Measurements from ENCODE around the gene MBP.

GRCh38 chr18:76064956-76065329 lies 430.1 kb downstream of the ZNF516 start:
- RAMPAGE, long total RNA, result no peak
- RRBS, result no CpG with 5 or more reads among the region's 6 CpGs

DNA sequence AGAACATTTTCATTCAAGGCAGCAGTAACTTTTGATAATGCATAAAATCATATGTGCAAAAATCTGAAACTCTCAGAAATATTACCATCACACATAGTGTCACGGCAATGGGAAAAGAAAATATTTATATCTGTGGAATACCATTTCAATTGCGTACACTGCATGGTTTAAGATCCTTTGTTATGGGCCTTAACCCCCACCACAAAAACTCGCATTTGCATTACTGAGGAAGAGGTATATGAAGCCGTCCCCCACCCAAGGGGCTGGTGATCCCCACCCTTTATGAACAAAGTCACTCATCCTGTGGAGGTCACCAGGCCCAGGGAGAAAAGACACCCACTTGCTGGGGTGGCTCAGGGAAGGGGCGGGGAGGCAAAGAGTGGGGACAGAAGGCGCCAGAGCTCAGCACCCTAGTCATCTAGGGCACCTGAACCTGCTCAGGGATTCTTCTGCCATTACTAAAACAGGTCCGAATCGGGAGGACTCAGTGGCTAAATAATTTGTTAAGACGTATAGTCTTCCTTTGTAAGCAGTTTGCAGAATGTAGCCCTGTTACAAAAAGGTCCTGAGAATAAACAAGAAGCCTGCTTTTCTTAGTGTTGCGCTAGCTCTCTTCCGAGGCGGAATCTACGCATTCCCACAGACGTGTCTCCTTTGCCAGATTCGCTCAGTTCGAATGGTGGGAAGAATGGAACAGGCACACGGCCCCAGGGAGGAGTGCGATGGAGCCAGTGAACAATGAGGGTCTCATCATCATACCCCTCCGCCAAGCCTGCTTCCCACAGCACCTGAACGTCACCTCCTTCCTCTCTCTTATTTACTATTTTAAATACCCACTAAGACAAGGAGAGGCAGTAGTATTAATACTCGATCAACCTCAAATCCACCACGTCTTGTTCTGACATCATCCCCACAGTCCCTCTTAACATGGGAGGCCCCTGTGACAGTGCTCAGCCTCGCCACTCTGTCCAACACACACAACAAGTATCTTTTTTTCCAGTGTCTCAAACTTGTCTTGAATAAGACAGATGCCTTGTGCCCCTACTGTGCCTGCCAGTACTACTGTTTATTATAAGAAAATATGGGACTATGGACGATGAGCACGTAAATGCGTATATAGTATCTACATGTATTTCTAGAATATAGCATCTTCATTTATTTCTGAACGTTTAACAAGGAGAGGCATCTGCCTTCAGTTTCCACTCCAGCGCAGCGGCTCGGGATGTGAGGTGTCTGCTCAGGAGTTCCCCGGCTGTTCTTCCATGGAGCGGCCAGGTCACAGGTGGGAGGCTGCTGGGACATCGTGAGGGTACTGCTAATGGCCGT lies 133.4 kb downstream of the ZNF516 start:
- RAMPAGE, long total RNA, result no peak
- RRBS, result no CpG with 5 or more reads among the region's 34 CpGs

GRCh38 chr18:76459167-76459652 lies 35.8 kb downstream of the ZNF516 start:
- RAMPAGE, long total RNA, result no peak
- RRBS, result no CpG with 5 or more reads among the region's 24 CpGs

GRCh38 chr18:76519030-76519600 lies 24.1 kb upstream of the ZNF516 start:
- RAMPAGE, long total RNA, result no peak
- RRBS, result no CpG with 5 or more reads among the region's 14 CpGs

- RAMPAGE, long total RNA, result no peak
- RRBS, result no CpG with 5 or more reads among the region's 12 CpGs
Measured at GRCh38 chr18:76599298-76599858, 104.3 kb upstream of the ZNF516 start.

DNA sequence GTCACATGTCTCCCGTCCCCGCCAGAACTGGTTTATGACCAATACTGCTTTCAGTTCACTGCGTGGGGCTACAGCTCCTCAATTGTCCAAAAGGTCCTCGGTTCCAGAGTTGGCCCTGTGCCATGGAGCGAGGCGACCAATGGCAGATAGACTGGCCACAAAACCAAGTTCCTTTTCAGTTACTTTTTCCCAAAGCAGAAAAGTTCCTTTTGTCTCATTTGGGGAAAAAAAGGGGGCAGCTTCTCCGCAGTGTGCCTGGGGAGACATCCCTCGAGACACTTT lies 144.1 kb upstream of the ZNF236 start:
- RAMPAGE, long total RNA, result no peak
- RRBS, result no CpG with 5 or more reads among the region's 8 CpGs

DNA sequence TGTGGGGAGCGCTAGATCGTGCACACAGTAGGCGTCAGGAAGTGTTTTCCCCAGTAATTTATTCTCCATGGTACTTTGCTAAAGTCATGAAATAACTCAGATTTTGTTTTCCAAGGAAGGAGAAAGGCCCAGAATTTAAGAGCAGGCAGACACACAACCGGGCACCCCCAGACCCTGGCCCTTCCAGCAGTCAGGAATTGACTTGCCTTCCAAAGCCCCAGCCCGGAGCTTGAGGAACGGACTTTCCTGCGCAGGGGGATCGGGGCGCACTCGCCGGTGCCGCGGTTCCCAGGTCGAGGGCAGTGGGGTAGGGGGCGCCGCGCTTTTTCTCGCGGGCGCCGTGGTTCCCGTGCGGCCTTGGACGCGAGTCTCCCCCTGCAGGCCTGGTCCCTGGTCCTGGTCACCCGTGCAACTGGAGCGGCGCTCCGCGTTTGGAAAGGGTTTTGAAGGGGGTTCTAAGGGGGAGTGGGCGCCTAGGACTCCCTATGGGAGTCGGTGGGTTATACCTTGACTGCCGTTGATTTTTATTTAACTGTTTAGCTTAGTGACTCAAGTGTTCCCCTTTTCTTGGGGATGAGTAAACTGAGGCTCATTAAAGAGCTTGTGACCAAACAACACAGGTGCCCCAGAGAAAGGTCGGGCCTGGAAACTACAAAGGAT lies 1.3 kb downstream of the ZNF236 start:
- RAMPAGE, long total RNA, result no peak
- RRBS, result 19% methylated on average over 8 of the region's 34 CpGs

DNA sequence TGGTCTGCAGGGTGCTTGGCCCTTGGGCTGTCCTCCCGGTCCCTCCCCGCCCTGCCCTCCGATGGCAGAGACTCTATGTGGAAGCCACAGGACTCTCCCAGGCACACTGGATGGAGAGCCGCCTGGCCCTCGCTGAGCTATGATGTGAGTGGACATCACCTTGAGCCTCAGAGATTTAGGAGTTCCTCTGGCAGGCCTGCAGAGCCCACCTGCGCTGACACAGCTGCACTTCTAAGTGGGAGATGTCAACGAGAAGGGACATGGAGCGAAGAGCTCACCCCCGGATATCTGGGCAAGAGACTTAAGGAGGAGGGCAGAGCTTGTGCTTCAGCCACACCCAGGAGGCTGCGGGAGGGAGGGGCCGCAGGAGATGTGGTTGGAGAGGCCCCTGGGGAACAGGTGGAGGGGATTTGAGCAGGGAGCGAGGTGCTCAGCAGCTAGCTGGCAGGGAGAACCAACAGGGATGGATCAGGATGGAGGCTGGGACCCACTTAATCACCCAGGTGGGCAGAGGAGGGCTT lies 78.5 kb downstream of the MBP start:
- RAMPAGE, long total RNA, result no peak
- RRBS, result no CpG with 5 or more reads among the region's 12 CpGs

DNA sequence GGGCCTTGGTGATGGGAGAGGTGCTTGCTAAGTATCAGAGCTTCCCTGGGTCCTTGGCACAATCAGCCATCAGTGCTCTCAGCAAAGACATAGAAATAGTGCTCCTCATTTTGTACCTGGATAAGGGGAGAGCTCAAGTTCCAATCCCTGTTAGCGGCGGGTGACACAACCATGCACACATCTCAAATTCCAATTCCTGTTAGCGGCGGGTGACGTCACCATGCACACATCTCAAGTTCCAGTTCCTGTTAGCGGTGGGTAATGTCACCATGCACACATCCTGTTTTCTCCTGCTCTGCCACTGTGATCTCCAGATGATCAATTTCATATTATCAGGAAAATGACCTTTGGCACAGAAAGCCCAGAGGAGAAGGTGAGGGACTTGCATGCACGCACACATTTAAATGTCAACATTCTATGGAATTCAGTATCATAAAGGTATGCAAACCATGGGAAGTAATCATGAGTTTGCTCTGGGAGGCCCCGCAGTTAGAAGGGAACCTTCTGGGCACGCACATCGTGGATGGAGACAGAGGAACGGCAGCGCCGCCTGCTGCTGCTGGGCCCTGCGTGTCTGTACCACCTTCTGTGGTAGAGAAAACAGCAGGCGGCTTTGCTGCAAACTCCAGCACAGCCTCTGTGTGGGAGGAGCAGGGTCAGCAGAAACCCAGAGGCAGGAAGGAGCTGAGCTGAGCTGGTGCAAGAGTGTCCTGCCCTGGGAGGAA lies 77.8 kb downstream of the MBP start:
- RAMPAGE, long total RNA, result no peak
- RRBS, result no CpG with 5 or more reads among the region's 15 CpGs

GRCh38 chr18:77086696-77086965 lies 46.0 kb downstream of the MBP start:
- RAMPAGE, long total RNA, result no peak
- RRBS, result no CpG with 5 or more reads among the region's 6 CpGs

GRCh38 chr18:77127806-77128805 lies 4.5 kb downstream of the MBP start:
- RAMPAGE, long total RNA, result no peak
- RRBS, result no CpG with 5 or more reads among the region's 11 CpGs

DNA sequence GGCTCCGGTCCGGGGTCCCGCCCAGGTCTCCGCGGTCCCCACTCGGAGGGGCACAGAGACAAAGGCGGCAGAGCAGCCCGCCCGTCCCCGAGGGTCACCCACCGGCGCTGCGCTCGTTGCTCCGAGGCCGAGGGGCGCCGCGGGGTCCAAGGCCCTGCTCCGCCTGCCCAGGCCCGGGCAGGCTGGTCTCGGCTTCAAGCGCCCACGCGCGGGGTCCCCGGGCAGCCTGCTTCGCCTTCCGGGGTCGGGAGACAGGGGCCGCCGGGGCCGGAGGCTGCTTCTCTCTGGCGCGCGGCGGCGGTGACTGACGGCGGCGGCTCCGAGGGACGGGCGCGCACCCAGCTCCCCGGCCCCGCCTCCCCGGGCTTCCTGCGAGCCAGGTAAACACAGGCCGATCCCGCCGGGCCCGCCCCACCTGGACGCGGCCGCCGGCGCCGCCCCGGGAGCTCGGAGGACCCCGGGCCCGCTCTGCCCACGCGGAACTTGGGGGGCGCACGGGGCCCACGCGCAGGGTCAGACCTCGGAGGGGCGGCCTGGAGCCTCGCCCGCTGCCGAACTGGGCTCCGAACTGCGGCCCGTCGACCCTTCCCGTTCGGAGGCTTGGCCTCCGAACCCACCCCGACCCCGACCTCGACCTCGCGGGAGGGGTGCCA lies at the start of gene MBP:
Gene MBP, minus strand, starts transcription at position 306 of the 653 bp plus-strand sequence.
- RAMPAGE, long total RNA, result no peak
- RRBS, result under 1% methylated on average over 36 of the region's 86 CpGs

DNA sequence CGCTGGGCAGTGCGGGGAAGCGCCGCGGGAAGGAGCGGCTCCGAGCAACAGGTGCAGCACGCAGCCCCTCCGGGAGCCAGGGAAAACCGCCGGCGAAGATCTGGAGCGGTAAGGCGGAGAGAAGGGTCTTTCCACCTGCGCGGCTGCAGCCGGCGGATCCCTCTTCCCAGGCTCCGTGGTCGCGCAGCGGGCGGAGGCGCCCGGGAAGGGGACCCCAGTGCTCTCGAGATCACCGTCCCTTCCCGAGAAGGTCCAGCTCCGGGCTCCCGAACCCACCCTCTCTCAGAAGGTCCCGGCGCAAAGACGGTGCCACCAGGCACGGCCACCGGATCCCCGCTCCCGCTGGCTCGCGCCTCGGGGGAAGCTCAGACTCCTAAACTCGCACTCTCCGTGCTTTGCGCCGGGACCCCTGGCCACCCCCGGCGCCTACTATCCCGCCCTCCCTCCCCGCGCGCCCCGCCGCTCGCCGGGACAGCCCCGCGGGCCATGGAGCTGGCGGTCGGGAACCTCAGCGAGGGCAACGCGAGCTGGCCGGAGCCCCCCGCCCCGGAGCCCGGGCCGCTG lies 497 bp downstream of the GALR1 start:
- RAMPAGE, long total RNA, result no peak
- RRBS, result 1% methylated on average over 44 of the region's 66 CpGs

- RAMPAGE, long total RNA, result no peak
- RRBS, result under 1% methylated on average over 27 of the region's 57 CpGs
Measured at GRCh38 chr18:77899935-77900557, 650.4 kb downstream of the GALR1 start.

GRCh38 chr18:78266439-78266781 lies 713.2 kb upstream of the SALL3 start:
- RAMPAGE, long total RNA, result no peak
- RRBS, result no CpG with 5 or more reads among the region's 2 CpGs

- RAMPAGE, long total RNA, result no peak
- RRBS, result no CpG with 5 or more reads among the region's 5 CpGs
Measured at GRCh38 chr18:78280887-78281370, 698.7 kb upstream of the SALL3 start.

DNA sequence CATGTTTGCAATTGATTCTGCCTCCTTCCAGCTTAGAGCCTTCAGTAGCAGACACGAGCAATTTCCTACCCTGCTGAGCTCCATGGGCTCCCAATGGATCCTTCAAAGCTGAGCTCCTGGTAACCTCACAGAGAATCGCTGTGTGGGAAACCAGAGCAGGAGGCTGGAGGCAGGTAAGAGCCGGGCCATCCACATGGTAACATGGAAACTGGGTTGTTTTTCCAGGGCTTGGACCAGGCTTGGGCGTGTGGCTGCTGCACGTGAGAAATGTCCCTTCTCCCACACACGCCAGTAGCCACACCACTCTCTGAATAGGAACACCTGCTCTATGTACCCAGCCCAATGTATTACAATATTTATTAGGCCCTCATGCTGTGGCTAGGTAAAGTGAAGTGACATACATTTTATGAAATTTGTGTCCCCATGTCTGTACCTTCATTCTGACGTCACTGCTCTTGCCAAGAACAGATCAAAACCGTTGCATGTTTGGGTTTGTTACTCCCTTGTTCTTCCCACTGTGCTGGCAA lies 436.6 kb upstream of the SALL3 start:
- RAMPAGE, long total RNA, result no peak
- RRBS, result no CpG with 5 or more reads among the region's 8 CpGs

- RAMPAGE, long total RNA, result no peak
- RRBS, result no CpG with 5 or more reads among the region's 4 CpGs
Measured at GRCh38 chr18:78580899-78581131, 398.8 kb upstream of the SALL3 start.

DNA sequence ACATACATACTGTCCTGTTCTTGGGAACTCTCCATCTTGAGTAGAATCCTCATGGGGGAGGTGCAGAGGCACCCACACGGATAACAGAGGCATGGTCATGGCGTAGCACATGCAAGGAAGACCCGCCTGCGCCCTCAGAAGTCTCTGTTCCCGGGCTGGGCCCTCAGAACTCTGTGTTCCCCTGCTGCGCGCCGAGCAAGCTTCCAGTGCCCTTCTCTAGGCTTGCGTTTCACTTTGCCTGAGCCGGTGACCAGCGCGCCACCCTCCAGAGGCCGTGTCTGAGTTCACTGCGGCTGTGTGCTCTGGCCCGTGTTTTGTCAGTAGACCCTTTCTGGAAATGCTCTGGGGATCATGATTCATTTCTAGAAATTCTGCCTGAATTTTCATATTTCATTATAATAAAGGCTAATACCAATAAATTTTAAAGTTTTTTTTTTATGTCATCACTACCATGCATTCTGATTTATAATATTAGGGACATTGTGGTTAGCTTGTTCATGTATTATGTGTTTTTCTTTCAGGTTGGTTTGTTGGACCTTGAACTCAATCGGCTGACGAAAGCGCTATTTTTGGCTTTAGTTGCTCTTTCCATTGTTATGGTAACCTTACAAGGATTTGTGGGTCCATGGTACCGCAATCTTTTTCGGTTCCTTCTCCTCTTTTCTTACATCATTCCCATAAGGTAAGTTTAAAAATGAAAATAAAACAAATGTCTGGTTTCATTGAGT lies 142.7 kb upstream of the NFATC1 start:
- RAMPAGE, long total RNA, result no peak
- RRBS, result 92% methylated on average over 3 of the region's 20 CpGs

DNA sequence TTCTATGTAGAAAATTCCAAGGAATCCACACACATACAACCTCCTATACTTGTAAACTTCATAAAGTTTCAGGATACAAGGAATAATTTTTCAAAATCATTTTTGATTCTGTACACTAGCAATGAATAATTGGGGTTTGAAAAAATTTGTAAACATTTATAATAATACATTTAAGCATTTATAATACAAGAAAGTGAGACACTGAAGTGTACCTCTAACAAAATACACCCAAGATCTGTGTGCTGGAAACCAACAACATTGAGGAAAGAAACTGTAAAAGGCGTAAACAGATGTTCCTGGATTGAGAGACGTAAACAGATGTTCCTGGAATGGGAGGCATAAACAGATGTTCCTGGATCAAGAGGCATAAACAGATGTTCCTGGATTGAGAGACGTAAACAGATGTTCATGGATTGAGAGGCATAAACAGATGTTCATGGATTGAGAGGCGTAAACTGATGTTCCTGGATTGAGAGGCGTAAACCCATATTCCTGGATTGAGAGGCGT lies 32.6 kb upstream of the NFATC1 start:
- RAMPAGE, long total RNA, result no peak
- RRBS, result no CpG with 5 or more reads among the region's 6 CpGs